ENCODE results near the genes SMIM7 and SIN3B.

DNA sequence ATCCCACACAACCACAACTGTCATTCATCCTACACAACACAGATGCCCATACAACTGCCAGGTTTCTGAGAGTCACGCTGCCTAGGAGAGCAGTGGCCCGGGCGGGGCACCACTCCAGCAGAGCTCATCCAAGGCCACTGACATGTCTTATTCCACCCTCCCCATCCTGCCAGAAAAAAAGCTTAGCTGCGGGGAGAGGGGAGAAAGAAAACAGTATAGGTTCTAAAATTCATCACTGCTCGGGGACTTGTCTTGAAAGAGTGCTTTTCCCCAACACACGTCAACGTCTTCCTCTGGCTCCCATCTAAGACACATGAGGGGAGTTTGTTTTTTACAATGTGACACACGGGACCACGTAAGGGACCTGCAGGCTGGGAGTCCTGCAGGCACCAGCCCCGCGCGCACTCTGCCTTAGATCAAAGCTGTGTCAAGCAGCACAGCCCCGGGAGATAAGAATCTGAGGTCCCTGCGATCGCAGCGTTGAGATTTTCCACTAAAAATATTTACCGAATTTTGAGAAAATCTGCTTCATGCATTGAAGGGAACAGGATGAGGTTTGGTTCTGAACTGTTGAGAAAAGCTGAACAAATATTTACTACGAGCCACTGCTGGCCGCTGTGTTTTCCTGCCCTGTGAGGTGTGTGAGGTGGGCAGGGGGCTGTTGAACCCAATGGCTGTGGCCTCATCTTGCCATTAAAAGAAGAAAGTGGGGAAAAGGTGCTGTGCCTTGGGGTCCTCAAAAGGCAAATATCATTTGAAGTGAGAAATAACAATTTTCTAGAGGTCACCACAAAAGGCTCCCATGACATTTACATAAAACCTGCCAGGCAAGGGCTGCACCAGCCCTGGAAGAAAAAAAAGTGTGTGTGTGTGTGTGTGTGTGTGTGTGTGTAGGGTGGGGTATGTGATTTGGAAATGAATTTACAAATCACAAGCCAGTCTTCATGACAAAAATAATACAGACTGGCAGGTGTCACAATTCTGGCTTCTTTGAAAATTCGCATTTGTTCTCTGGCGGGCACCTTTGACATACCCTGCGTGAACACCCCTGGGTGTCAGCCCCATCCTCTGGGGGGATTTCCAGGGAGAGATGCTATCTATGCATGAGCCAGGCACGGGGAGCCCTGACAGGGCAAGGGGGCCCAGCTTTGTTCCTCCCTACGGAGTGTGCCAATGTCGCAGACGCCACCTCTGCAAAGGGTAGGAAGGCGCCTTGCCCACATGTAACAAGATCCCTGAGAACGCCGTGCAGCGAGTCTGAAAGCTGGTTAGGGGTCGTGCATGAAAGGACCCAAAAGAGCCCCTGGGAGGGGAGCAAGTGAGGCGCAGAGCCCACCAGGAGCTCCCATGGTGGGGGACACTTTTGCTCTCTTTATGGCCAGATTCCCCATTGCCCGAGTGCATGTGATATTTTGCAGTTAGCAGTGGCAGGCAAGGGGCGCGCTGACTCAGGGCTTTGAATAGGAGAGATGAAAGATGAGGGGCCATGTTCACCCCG, 44.7 kb downstream of the KLF2 start:
- RRBS = no CpG with 5 or more reads among the region's 36 CpGs

DNA sequence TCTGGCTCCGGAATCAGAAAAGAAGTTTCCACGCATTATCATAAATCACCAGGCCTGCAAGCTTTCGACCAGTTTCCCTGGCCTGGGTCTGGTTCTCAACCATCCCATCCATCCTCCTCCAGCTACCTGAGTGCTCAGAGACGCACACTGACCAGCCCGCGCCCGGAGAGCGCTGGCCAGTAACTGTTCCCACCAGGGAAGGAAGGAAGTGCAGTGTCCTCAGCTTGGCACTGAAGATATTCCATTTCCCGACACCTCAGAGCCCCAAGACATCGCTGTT, 29.2 kb downstream of the EPS15L1 start:
- RRBS = no CpG with 5 or more reads among the region's 10 CpGs

GRCh38 chr19:16590019-16590464, 17.8 kb upstream of the SLC35E1 start:
- RRBS = no CpG with 5 or more reads among the region's 5 CpGs

DNA sequence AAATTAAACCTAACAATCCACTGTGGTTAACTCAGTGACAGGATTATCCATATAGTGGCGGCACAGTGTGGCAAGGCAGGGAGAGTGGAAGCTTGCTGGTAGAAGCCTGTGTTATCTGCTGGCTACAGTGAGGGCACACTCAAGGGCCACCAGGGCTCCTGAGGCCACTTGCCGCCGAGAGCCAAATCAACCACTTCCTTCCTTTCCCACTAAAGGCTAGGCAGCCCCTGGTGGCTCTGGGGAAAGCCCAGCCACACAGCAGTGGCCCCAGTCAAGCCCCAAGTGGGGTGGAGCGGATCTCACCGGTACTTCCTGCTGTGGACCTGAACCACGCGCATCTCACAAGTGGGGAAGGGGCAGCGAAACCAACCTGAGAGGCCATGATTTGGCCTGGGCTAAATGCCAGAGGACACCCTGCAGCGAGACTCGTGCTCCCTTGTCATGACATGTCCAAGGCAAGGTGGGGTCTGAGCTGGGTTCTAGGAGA, 21.9 kb upstream of the SLC35E1 start:
- RRBS = no CpG with 5 or more reads among the region's 10 CpGs

DNA sequence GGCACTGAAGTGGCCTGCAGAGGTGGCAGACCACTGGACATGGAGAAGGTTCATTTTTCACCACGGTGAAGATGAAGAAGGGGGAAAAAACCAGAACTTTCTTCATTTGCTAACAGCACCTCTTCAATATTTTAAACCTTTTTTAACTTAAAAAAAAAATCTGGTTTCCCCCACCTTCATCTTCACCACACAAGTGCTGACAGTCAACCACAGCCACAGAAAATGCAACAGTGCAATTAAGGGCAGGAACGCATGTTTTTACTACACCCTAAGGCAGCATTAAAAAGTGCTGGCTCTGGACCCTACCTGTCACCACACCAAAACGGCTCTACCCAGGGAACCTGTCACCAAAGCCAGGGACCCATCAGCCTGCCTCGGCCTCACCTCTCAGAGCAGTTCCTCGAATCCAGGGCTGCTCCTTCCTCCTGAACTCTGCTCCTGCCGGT, 22.4 kb upstream of the SLC35E1 start:
- RRBS = no CpG with 5 or more reads among the region's 6 CpGs

GRCh38 chr19:16659372-16660205, at the start of gene SMIM7:
TSS of gene SMIM7 (minus strand) at chr19:16660144.
- RRBS = 2% methylated on average over 3 of the region's 45 CpGs

GRCh38 chr19:16829107-16830251, at the start of gene SIN3B:
TSS of gene SIN3B (plus strand) at chr19:16829398.
- RRBS = 3% methylated on average over 32 of the region's 71 CpGs

GRCh38 chr19:16833986-16834441, 4.8 kb downstream of the SIN3B start:
- RRBS = no CpG with 5 or more reads among the region's 10 CpGs

- RRBS = 91% methylated on average over 5 of the region's 66 CpGs
Observed at GRCh38 chr19:16889862-16890950, 1.4 kb downstream of the F2RL3 start.

GRCh38 chr19:16961041-16961801, 65.4 kb downstream of the CPAMD8 start:
- RRBS = no CpG with 5 or more reads among the region's 19 CpGs

DNA sequence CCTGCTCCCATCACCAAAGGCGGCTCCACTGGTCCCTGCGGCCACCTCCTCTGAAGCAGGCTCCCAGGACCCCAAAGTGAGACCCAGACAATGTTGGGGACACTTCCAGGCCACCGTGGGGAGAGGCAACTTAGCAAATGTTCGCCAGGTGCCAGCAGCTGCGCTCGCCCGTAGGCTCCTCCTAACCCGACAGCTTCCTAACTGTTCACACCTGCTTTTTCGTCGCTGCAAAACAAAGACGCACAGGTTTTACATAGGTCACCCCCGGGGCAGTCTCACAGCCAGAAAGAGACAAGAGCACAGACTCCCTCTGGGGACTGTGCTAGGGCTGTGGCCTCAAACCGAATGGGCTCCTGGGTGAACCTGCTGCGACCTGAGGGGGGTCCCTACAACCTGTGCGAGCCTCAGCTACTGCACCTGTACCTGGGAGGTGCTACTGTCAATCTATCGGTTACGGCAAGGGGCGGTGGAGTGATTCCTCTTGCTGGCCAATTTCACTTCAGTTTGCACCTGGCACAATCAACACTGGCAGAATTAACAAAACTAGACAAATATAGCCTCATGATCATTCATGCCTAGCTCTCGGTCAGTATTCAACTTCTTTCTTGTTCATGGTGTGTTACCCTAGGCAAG, 871 bp downstream of the HAUS8 start:
- RRBS = no CpG with 5 or more reads among the region's 19 CpGs

GRCh38 chr19:17088552-17088751, 12.9 kb downstream of the MYO9B start:
- RRBS = no CpG with 5 or more reads among the region's 1 CpG

- RRBS = no CpG with 5 or more reads among the region's 66 CpGs
Observed at GRCh38 chr19:17101518-17102621, 26.3 kb downstream of the MYO9B start.

GRCh38 chr19:17135259-17136127, 59.9 kb downstream of the MYO9B start:
- RRBS = 2% methylated on average over 15 of the region's 29 CpGs

GRCh38 chr19:17192594-17193066, 22.5 kb upstream of the USE1 start:
- RRBS = 97% methylated on average over 13 of the region's 23 CpGs

GRCh38 chr19:17194346-17195279, 20.5 kb upstream of the USE1 start:
- RRBS = no CpG with 5 or more reads among the region's 31 CpGs

DNA sequence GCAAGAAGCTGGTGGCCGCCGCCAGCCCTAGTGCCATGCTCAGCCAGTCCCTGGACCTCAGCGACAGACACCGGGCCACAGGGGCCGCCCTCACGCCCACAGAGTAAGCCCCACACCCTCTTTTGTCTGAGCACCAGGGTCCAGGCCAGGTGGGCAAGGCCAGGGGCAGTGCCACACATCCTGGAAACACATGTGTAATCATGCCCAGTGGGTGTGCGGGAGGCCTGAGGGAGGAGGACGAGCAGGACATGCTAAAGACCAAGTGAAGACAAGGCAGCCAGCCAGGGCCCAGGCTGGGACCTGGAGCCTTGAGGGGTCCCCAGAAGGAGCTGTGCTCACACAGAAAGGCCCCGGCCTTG, 19.8 kb upstream of the USE1 start:
- RRBS = no CpG with 5 or more reads among the region's 9 CpGs

DNA sequence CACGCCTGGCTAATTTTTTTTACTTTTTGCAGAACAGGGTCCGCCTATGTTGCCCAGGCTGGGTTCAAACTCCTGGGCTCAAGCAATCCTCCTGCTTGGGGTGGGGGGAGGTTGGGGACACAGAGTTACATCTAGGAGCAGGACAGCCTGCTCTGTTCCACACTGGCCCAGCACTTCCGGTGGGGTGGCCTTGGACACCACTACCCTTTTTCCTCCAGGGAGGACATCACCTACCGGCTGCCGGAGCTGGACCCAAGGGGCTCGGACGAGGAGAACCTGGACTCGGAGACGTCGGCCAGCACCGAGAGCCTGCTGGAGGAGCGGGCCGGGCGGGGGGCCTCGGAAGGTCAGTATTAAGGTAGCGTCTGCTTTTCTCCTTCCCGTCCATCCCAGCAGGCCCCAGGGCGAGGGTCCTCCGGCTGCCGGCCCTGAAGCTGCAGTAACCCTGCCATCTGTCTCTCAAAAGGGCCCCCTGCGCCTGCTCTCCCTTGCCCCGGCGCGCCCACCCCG, 3.7 kb upstream of the USE1 start:
- RRBS = 87% methylated on average over 7 of the region's 25 CpGs

DNA sequence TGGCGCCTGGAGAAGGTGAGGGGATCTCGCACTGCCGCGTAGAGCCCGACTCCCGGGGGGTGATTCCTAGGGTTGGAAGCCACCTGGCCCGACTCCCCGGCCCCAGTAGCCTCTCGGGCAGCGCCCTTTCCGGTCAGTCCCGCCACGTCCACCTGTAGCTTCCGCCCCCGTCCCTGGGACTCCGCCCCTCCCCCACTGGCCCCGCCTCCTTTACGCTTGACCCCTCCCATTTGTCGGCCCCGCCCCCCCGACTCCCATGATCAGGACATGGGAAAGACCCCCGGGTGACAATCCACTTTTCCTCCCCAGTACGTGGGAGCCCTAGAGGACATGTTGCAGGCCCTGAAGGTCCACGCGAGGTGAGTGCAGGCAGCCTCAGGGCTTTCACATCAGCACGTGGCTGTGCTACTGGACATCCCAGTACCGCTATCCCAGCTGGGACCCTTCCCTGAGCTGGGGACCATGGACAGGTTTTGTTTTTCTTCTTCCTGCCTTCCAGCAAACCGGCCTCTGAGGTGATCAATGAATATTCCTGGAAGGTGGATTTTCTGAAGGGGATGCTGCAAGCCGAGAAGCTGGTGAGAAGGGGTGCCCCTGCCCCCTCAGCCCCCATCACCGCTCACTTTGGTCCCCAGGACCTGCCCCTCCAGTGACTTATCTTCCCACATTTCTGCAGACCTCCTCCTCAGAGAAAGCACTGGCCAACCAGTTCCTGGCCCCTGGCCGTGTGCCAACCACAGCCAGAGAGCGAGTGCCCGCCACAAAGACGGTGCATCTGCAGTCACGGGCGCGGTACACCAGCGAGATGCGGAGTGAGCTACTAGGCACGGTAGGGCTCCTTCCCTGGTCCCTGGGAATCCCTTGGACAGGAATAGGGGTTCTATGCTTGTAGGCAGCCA, 585 bp downstream of the USE1 start:
- RRBS = under 1% methylated on average over 6 of the region's 40 CpGs